GM23338 (cell line): Measurements from ENCODE around the gene TBX15.

GRCh38 chr1:117605030-117605872, 597 bp upstream of the TENT5C start:
- PRO-cap = unidirectional peak, plus-strand start at chr1:117605119; unidirectional peak, plus-strand start at chr1:117605333; unidirectional peak, minus-strand start at chr1:117605585; bidirectional peak, plus-strand start at chr1:117606051, minus-strand start at chr1:117605788
- RAMPAGE, long total RNA = no peak

- PRO-cap = no peak
- RAMPAGE, long total RNA = no peak
Measured at GRCh38 chr1:117631972-117632707, 26.3 kb downstream of the TENT5C start.

- PRO-cap = no peak
- RAMPAGE, long total RNA = no peak
Measured at GRCh38 chr1:117658760-117659342, 53.0 kb downstream of the TENT5C start.

- PRO-cap = no peak
- RAMPAGE, long total RNA = no peak
Measured at GRCh38 chr1:117778774-117779004, 150.7 kb downstream of the GDAP2 start.

GRCh38 chr1:117960131-117960330, 30.5 kb downstream of the WDR3 start:
- PRO-cap = no peak
- RAMPAGE, long total RNA = no peak

GRCh38 chr1:118116355-118117151, 68.5 kb downstream of the SPAG17 start:
- PRO-cap = no peak
- RAMPAGE, long total RNA = no peak

- PRO-cap = no peak
- RAMPAGE, long total RNA = no peak
Measured at GRCh38 chr1:118815892-118816410, 172.2 kb downstream of the TBX15 start.

- PRO-cap = no peak
- RAMPAGE, long total RNA = no peak
Measured at GRCh38 chr1:118987337-118988523, at the start of gene TBX15. Gene TBX15 (minus strand): TSS chr1:118988343.

- PRO-cap = unidirectional peak, plus-strand start at chr1:119341484
- RAMPAGE, long total RNA = no peak
Measured at GRCh38 chr1:119341228-119342004, 27.2 kb upstream of the HAO2 start.

GRCh38 chr1:119646952-119647900, 840 bp downstream of the ZNF697 start:
- PRO-cap = bidirectional peak, plus-strand start at chr1:119647149, minus-strand start at chr1:119647174; bidirectional peak, plus-strand start at chr1:119647859, minus-strand start at chr1:119647699
- RAMPAGE, long total RNA = no peak

- PRO-cap = no peak
- RAMPAGE, long total RNA = no peak
Measured at GRCh38 chr1:119661990-119662487, 14.0 kb upstream of the ZNF697 start.

DNA sequence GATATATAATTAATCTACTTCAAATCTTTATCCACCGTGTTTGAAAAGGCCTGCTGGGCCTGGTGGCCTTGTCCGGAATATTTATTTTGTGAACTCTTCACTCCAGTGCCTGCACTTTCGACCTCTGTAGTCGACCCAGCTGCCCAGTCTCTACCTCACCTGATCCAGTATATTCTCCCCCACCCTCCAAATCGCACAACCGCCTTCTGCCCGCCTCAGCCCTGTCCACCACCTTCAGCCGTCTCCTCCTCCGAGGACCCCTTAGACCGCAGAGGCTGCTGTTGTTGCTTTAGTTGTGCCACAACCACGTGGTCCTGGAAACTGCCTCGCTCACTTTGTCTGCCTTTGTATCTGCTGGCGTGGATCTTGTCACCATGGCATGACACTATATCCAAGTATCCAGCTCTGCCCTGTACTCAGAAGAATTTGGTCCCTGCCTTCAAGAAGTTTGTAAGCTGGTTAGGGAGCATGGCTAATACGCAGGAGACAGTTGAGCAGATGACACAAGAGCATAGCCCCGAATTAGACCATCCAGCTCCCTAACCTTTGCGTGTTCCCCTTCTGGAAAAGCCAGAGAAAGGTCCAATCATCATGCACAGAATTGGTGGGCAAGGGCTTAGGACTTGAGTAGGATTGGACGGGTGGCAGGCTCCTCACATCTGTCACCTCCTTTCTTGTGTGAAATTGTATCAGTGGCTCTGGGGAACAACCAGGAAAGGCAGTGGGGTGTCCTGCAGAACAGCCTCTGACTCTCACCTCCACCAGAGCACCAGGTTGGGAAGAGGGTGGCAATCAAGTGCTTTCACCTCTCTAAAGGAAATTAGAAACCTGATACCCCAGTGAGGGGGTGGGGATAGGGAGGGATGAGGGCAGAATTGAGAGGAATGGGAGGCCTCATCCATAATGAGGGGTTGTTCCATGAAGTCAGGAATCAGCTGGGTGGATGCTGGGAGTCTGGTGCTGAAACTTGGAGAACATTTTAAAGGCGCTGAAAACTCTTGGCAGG, 1.6 kb downstream of the PHGDH start:
- PRO-cap = bidirectional peak, plus-strand start at position 438 of the sequence, minus-strand start at position 263 of the sequence; bidirectional peak, plus-strand start at position 901 of the sequence, minus-strand start at position 782 of the sequence
- RAMPAGE, long total RNA = no peak

GRCh38 chr1:119742226-119743284, 26.1 kb downstream of the HMGCS2 start:
- PRO-cap = no peak
- RAMPAGE, long total RNA = no peak

DNA sequence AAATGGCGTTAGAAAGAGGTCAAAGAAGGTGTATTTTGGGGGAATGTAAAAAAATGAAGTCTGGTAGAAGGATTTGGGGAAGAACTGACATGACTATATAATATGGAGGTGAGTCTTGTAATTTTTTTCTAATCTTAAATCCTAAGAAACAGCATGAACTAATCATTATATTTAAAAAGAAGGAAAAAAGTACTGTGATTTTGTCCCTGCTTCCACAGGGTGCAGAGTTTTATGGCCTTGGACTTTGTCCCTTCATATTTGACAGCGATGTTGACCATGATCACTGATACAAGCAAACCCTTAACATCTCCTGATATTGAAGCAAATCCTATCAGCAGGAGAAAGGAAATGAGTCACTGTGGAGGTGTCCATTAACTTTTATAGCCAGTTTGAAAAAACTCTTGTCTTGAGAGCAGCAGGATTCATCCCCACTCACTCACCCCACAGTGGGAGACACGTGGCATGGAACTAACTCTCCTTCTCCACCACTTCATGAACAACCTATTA, 5.1 kb upstream of the REG4 start:
- PRO-cap = no peak
- RAMPAGE, long total RNA = no peak

GRCh38 chr1:119915754-119916910, 19.8 kb upstream of the ADAM30 start:
- PRO-cap = no peak
- RAMPAGE, long total RNA = no peak

GRCh38 chr1:119965128-119965327, 68.7 kb upstream of the ADAM30 start:
- PRO-cap = no peak
- RAMPAGE, long total RNA = no peak

GRCh38 chr1:120158028-120158559, 18.2 kb downstream of the SEC22B start:
- PRO-cap = no peak
- RAMPAGE, long total RNA = no peak

GRCh38 chr1:120179177-120180032, 3.1 kb upstream of the SEC22B start:
- PRO-cap = no peak
- RAMPAGE, long total RNA = no peak

DNA sequence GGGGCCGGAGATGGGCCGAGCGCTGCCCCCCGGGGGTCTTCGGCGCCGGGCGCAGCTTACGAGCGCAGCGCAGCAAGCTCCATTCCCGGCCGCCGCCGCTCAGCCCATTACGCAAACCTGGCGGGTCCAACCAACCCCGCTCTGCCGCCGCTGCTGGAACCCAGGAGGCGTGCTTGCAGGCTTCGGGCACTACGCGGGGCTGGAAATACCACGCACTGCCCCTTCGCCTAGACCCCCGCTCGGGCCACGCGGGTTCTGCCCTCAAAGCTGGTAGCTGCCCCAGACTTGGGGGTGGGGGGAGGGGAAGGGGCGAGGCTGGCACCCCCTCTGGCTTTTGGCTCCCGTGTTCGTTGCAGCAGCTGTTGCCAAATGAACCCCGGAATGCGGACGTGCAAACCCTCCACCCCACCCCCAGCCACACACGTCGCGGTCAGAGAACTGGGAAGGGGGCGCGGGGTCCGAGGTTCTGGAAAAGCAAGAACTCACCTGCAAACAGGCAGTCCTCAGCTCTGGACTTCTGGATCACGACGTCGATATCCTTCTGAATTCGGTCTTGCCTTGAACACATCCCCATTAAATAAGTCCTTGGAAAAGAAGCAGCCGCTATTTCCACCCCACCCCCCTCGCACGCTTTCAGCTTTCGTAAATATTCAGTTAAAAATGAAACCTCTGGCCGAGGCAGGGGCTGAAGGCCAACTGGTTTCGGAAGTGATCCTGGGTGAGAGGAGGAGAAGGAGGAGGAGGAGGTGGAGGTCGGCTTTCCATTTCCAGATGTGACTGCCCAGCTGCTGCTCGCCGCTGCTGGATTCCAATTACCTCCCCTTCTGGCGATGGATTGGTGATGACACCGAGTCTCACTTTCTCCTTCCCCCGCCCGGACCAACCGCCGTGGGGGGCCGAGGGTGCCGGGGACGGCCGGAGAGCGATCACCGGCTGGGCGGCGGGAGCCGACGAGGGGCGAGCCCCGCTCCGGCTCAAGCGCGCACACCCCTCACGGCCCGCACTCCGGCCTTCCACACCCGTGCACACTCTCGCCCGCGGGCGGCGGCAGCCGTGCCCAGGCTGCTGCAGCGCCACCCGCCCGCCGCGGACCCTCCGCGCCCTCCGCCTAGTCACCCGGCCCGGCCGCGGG, 73.2 kb upstream of the NBPF8 start:
- PRO-cap = bidirectional peak, plus-strand start at position 418 of the sequence, minus-strand start at position 370 of the sequence; bidirectional peak, plus-strand start at position 765 of the sequence, minus-strand start at position 779 of the sequence
- RAMPAGE, long total RNA = start-site peak on the minus strand centred at position 779 of the sequence, 108 bp wide, 44 and 18 reads in 2 replicates

DNA sequence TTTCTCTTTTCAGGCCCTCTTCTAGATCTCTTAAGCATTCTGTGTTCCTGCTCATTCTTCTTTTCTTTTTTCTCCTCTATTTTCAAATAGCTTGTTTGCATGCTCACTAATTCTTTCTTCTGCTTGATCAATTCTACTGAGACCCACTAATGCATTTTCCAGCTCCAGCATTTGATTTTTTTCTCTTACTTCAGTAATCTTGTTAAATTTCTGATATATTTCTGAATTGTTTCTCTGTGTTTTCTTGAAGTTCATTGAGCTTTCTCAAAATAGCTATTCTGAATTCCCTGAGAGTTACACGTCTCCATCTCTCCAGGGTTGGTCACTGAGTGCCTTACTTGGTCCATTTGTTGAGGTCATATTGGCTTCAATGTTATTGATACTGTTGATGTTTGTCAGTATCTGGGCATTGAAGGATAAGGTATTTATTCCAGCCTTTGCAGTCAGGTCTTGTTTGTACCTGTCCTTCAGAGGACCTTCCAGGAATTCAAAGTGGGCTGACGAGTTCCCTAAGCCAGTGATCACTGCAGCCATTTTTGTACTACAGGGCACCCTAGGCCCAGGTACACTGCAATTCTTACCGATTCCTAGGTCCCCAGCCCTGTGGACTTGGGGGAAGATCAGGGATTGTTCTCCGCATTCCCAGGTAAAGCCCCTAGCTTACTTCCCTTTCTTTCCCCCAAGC, 72.2 kb downstream of the NBPF8 start:
- PRO-cap = no peak
- RAMPAGE, long total RNA = no peak